ENCODE measurements around a stretch of chr22.

DNA sequence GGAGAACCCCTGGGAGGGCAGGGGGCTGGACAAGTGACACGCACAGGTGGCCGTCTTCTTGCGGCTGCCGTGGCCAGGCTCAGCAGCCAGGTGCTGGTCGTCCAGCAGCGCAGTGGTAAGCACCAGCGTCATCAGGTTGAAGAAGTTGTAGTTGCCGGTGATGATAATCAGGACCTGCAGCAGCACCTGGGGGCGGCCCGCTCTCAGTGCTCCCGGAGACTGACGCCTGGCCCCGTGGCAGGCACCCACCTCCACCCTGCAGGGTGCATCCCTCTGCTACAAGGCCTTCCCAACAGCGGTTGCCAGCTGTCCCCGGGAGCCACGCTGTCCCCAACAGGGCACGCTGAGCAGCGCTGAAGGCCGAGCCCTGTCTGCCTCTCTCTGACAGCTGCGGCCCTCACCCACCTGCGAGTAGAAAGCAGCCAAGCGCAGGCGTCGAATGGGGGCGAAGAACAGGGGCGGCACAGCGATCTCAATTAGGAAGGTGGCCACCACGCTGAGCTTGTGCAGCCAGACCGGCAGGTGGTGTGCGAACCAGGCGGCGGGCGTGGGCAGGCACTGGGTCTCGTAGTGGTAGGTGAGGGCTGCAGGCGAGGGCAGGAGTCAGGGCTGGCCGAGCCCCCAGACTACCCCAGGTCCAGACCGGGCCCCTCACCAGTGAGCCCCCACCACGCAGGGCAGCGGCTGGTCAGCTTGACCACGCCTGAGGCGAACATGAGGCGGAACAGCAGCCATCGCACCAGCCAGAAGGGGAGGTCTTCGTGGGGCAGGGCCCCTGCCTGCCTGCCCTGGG, 1.7 kb downstream of the LMF2 start:
- PRO-cap: no peak
- RAMPAGE, long total RNA, 4 experiments: no peak in any of the 4 experiments

GRCh38 chr22:50522167-50523353, 2.8 kb downstream of the SCO2 start:
- PRO-cap: no peak
- RAMPAGE, long total RNA, 4 experiments: no peak in any of the 4 experiments

GRCh38 chr22:50700239-50700575, 37.8 kb upstream of the ACR start:
- PRO-cap: no peak
- RAMPAGE, long total RNA, 4 experiments: no peak in any of the 4 experiments

DNA sequence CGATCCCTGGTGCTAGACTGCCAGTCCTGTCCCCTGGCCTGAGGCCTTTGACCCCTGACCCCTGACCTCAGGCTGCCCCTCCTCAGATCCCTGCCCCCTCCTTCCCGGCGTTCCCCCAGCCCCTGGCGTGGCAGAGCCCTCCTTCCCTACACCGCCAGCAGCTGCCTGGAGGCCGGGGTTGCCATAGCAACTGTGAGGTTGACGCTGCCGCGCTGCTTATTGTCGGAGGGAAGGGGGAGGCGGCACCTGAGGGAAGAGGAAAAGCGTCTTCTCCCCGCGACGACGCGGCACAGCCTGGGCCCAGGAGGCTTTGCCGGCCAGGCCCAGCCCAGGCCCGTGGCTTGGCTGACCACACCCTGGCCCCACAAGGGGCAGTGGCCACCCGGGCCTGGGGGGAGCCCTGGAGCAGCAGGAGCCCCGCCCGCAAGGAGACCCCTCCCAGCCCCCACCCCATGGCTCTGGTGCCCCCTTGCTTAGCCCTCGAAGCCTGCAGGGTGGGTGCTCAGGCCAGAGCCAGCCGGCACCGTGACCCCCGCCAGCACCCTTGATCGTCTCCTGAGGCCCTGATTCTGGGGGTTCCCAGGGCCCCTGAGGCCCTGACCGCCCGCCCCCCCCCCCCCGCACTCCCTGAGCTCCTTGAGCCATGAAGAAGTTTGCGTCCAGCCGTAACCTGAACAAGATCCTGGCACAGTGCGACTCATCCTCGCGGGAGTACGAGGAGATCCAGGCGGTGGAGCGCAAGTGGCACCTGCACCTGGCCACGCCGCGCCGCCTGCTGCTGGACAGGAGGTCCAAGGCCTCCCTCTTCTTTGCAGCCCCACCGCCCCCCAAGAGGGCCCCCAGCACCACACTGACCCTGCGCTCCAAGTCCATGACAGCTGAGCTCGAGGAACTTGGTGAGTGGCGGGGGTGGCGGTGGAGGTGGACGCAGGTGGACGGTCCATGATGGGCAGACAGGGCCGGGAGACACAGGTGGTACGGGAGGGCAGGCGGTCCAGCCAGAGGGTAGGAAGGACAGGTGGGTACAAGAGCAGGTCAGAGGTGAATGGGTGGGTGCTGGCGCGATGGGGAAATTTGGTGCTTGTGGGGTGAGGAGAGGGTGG, 32.4 kb upstream of the ACR start:
- PRO-cap: no peak
- RAMPAGE, long total RNA, 4 experiments: start-site peak on the plus strand in 1 of 4 experiments, centred at position 457 of the sequence, 25 reads per replicate

GRCh38 chr22:50709536-50709904, 28.5 kb upstream of the ACR start:
- PRO-cap: no peak
- RAMPAGE, long total RNA, 4 experiments: no peak in any of the 4 experiments